Peyer's patch (tissue), 4 donors: ENCODE data around the genes ZC3H13, CPB2 and LPAR6.

GRCh38 chr13:46051731-46053085 lies at the start of gene ZC3H13:
TSS of gene ZC3H13 (minus strand) at chr13:46052746.
- PRO-cap: bidirectional peak, plus-strand start at chr13:46052859, minus-strand start at chr13:46052746
- RAMPAGE, long total RNA, 4 experiments: start-site peak on the minus strand in 4 of 4 experiments, at chr13:46052706-46052785 at its widest, 38 to 199 reads per replicate

GRCh38 chr13:46101577-46101986 lies 3.3 kb downstream of the CPB2 start:
- PRO-cap: no peak
- RAMPAGE, long total RNA, 4 experiments: no peak in any of the 4 experiments

GRCh38 chr13:46104542-46105482 lies at the start of gene CPB2:
TSS of gene CPB2 (minus strand) at chr13:46105033.
- PRO-cap: no peak
- RAMPAGE, long total RNA, 4 experiments: no peak in any of the 4 experiments

GRCh38 chr13:46154171-46154930 lies 27.6 kb downstream of the LCP1 start:
- PRO-cap: no peak
- RAMPAGE, long total RNA, 4 experiments: no peak in any of the 4 experiments

DNA sequence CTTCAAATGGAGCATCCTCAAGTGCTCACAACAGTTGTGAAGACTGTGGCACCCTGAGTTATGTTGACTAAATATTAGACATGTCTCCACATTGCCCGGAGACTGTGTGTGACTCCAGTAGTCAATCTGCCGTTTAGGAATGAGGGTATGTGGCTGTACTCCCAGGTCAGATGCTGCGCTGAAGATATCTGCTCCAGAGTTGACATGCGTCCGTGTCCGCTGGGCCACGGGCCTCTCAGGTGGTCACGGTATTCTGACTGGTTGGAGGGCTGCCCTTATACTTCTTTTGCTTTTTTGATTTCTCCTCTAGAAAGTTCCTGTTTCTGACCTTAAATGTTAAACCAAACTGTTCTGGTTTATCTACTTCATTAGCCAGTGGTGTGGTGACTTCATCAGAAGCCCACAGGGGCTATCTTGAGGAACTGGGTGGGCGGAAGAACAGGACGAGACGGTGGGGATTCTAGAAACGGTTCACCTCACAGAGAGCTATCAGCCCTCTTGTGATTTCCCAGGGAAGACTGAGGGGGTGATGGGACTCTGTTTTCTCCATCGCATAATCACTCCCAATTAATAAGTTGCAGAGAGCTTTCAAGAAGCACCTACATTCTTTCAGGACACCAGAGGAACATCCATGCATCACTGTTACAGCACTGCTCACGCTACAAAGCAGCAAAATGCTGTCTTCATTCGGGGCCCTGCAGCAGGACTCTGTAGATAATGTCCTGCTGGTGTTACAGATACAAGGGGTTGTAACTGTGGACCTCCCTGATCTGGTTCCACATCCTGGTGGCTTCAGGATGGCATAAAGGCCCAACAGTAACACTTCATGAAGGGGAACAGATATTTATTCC lies 1.3 kb upstream of the LCP1 start:
- PRO-cap: no peak
- RAMPAGE, long total RNA, 4 experiments: no peak in any of the 4 experiments

GRCh38 chr13:46369191-46369573 lies 17.9 kb downstream of the RUBCNL start:
- PRO-cap: no peak
- RAMPAGE, long total RNA, 4 experiments: no peak in any of the 4 experiments

- PRO-cap: bidirectional peak, plus-strand start at chr13:46373841, minus-strand start at chr13:46373724
- RAMPAGE, long total RNA, 4 experiments: no peak in any of the 4 experiments
These were observed 13.5 kb downstream of the RUBCNL start for GRCh38 chr13:46373566-46373937.

DNA sequence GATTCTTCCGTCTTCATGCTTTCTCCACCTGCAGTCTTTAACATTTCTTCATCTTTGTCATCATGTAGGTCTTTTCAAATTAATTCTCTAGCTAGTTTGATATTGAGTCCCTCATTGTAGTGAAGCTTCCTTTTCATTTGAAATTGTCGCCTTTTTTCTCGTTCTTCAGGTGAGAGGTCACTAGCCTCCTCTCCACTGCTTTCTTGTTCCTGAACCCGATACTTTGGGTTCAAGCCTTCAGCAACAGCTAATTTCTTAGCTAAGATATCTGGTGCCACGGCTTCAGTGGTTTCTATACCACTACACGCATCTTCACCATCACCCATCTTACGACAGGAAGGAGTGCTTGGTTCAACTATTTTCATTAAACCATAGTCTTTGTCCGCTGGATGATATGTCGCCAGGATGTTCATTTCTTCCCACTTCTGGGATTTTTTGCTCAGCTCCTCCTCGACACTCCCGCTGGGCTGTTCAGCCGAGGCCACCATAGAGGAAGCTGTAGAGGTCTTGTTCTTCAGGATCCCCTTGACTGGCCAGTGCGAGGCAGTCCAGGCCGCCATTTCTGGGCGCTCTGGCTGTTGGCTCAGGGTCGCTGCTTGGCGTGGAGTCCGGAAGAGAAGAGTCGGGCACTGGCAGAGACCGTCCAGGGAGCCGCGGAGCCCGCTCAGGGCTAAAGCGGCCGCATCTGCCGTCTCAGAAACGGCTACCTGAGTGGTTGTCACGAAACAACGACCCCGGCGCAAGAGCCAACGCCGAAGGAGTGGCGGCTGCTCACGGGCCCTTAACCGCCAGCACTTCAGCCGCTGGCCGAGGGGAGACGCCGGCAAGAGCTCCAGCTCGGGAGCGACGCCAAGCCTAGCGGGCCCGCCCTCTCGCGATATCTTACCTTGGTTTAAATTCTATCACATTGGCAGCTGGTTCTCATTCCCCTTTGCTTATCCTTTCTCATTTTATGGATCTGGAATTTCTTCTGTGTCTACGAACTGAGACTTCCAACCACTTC lies 50.7 kb upstream of the RUBCNL start:
- PRO-cap: no peak
- RAMPAGE, long total RNA, 4 experiments: no peak in any of the 4 experiments

DNA sequence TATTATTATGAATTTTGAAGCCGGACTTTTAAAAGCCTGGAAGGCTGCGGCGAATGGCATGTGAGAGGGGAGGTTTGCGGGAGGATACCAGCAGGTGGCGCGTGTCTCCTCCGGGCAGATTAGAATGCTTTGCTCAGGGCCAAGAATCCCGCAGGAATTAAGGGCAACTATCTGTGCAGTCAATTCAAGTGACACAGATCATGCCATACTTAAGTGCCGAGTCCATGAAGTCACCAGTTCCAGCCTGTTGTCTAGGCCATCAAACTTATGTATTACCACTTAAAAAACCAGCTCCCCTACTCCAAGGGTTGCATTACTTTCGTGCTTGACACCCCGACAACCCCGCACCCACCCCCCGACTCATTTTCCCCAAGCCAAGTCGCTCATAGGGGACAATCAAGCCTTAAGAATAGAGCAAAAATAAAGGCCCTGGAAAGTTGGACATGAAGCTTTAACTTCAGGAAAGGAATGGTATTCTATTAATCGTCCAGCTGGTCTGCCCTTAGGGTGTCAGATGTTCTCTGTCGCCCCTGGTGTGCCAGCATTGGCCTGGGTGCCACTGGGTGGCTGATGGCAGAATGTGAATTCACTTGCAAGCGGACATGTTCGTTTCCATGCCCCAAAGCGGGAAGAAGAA lies 1.3 kb upstream of the LRCH1 start:
- PRO-cap: unidirectional peak, plus-strand start at position 212 of the sequence
- RAMPAGE, long total RNA, 4 experiments: no peak in any of the 4 experiments

GRCh38 chr13:46641476-46642161 lies 88.6 kb downstream of the LRCH1 start:
- PRO-cap: unidirectional peak, minus-strand start at chr13:46641816
- RAMPAGE, long total RNA, 4 experiments: no peak in any of the 4 experiments

DNA sequence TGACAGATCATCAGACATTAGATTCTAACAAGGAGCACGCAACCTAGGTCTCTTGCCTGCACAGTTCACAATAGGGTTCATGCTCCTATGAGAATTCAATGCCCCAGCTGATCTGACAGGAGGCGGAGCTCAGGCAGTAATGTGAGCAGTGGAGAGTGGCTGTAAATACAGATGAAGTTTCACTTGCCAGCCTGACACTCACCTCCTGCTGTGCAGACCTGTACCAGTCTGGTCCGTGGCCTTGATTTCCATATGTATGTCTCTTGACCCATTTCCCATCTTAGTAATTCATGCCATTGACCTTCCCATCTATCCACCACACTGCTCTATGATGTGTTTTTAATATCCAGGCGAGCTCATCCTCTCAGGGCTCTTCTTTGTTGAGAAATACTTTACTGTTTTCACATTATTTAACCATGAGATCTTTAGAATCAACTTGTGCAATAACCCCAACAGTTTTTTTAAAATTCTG lies 95.2 kb downstream of the LRCH1 start:
- PRO-cap: bidirectional peak, plus-strand start at position 170 of the sequence, minus-strand start at position 72 of the sequence
- RAMPAGE, long total RNA, 4 experiments: no peak in any of the 4 experiments

DNA sequence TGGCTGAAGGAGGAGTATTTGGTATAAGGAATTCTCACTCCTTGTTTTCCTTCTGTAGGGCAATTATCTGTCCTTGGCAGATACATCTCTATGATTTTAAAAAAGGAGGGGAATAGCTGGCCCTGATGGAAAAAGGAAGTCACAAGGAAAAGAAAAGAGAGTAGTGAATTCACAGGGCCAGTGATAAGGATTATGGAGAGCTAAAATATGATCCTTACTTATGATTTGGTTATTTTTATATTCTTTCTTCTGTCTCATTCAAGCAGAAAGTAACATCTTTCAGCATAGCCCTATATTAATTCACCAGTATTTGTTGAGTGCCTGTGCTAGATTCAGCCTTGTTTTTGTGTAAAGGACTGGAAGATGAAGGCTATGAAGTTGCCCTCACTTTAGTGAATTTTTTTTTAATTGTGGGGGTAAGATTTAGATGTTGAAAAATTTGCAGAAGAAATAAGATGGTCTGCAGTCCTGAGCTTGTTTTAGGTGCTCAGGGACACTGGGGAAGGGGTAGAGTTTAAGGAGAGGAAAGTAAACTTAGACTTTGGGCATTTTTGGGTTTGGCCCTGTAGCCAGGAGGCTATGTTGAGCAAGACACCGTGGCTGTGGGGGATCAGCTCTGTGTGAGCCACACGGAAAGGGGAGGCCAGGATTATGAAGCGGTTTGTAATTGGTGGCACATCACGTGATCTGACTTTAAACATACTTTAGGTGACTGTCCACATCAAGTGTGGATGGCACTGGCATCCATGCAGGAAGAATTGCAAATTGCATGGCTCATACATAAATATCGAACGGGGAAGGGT lies 87.0 kb downstream of the ESD start:
- PRO-cap: no peak
- RAMPAGE, long total RNA, 4 experiments: no peak in any of the 4 experiments

- PRO-cap: no peak
- RAMPAGE, long total RNA, 4 experiments: no peak in any of the 4 experiments
These were observed 20.1 kb upstream of the ESD start for GRCh38 chr13:46816978-46817468.

DNA sequence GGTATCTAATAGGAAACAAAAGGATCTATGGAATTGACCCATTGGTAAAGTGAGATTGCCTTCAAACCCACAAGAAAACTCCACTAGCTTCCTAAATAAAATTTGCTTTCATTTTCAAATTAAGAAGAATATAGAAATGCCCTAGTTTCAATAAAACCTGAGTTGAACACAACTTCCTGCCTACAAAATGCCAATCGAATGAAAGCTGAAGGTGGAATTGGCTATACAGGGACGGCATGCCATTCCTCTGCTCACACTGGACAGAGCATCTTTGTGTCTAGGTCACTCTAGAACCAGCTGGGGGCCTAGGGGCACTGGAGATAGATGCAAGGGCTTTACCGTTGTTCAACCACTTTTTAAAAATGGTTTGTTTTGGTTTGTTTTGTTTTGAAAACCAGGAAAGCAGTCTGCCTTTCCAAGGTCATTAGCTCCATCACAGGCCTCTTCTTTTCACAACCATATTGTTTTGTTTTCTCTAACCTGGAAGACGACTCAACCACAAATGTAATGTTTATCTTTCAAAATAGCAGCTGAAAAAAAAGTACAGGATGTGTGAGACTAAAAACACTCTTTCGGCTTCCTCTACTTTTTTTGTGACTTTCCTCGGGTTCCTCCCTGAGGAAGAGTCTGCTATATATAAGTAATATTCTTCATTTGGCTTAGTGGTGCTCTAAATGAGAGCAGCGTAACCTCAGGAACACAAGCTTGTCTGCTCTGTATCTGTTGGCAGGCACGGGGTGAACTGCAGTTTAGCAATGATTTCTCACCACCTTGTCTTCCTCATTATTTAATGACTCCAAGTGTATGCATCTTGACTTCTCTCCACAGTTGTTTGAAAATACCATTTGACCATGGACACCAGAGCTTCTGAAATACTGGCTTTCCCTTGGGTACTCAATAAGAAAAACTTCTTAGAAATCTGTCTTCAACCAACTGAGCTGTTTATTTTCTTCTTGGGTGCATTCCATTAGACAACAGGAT lies 11.8 kb upstream of the ITM2B start:
- PRO-cap: no peak
- RAMPAGE, long total RNA, 4 experiments: no peak in any of the 4 experiments

GRCh38 chr13:48235552-48236372 lies 2.8 kb downstream of the ITM2B start:
- PRO-cap: unidirectional peak, minus-strand start at chr13:48235694
- RAMPAGE, long total RNA, 4 experiments: no peak in any of the 4 experiments

DNA sequence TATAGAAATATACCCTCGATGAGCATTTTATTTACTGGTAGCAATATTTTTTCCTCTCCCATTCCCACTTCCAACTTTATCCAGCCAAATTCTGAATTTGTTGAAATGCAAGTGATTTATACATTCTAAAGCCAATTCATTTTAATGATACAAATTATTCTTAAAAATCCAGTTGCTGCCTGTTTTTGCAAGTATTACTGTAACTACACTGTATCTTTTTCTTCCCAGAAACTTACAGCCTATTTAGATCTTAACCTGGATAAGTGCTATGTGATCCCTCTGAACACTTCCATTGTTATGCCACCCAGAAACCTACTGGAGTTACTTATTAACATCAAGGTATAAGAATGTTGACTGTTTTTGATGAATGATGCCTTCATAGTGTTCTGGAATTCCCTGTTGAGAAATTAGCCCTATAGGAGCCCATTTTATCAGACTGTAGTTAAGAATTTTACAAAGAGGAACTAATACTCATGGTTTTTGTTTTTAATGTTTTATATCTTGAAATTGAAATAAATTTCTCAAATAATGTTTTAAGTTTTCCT lies 25.0 kb downstream of the ITM2B start:
- PRO-cap: no peak
- RAMPAGE, long total RNA, 4 experiments: start-site peak on the plus strand in 1 of 4 experiments, centred at positions 256 to 331 of the sequence, 21 to 29 reads per replicate

GRCh38 chr13:48411816-48412266 lies 1.1 kb downstream of the LPAR6 start:
- PRO-cap: bidirectional peak, plus-strand start at chr13:48411993, minus-strand start at chr13:48411996
- RAMPAGE, long total RNA, 4 experiments: no peak in any of the 4 experiments

GRCh38 chr13:48412761-48413481 lies at the start of gene LPAR6:
TSS of gene LPAR6 (minus strand) at chr13:48413113.
- PRO-cap: bidirectional peak, plus-strand start at chr13:48413227, minus-strand start at chr13:48413113
- RAMPAGE, long total RNA, 4 experiments: start-site peak on the minus strand in 4 of 4 experiments, at chr13:48413107-48413131 at its widest, 12 to 94 reads per replicate

GRCh38 chr13:48464824-48465496 lies 52.0 kb upstream of the LPAR6 start:
- PRO-cap: no peak
- RAMPAGE, long total RNA, 4 experiments: no peak in any of the 4 experiments

DNA sequence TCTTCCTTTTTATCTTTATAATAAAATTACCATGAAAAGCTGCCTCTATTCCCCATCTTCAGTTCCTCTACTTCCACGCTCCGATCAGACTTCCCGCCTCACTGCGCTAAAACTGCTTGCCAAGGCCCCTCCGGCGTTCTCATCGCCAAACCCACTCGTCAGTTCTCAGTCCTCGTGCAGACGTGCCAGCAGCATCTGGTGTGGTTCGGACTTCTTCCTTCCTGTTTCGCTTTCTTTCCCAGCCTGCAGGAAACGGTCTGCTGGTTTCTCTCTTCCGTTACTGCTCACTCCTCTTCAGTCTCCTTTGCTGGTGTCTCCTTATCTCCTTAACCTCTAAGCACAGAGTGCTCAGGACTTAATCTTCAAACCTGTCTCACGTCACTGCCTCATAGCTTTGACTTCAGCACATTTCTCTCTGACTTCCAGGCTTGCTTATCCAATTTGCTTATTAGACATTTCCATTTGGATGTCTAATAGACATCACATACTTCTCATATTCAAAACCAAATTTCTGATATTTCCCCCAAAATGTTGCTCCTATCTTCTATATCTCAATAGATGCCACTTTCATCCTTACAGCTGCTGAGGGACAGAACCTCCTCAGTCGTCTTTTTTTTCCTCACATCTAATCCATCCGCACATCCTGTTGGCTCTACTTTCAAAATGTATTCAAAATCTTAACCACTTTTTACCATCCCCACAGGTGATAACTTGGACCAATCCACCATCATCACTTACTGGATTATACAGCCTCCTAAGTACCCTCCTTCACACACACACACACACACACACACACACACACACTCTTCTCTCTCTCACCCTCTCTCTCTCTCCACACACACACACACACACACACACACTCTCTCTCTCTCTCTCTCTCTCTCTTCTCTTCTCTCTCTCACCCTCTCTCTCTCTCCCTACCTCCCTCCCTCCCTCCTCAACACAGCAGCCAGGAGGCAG lies 40.1 kb downstream of the RCBTB2 start:
- PRO-cap: bidirectional peak, plus-strand start at position 168 of the sequence, minus-strand start at position 167 of the sequence
- RAMPAGE, long total RNA, 4 experiments: start-site peak on the minus strand in 4 of 4 experiments, centred at positions 57 to 461 of the sequence, 6 to 26 reads per replicate